Occipital lobe (tissue), 2 donors: ENCODE measurements around the genes RNASEH2A and MAST1.

DNA sequence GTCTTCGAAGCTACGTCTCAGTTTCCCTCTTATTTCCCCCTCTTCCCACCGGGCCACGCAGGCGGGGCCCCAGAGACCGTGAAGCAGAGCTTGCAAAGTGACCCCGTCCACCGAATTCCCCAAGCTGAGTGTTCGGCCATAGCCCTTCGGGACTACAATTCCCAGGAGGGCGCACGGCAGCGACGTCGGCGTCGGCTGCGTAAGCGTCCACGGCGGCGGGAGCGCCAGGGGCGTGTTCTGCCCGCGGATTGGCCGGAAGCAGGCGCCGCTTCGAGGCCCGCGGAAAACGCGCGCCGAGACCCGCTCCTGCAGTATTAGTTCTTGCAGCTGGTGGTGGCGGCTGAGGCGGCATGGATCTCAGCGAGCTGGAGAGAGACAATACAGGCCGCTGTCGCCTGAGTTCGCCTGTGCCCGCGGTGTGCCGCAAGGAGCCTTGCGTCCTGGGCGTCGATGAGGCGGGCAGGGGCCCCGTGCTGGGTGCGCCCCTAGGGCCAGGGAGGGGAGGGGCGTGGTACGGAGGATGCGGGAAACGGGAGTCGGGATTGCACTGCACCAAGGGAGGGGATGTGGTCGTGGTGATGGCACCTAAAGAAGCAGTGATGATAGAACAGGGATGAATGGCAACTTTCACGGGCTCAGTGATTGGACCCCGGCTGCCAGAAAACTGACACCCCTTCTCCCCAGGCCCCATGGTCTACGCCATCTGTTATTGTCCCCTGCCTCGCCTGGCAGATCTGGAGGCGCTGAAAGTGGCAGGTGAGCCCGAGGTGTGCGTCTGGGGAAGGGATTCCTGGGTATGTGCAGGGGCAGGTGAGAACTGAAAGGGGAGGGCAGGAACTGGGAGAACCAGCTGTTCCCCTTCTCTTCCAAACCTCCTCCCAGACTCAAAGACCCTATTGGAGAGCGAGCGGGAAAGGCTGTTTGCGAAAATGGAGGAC is at the start of gene RNASEH2A:
RNASEH2A (plus strand) TSS at position 261 of the 938 bp plus-strand sequence.
- RAMPAGE, long total RNA: no peak

- RAMPAGE, long total RNA: no peak
Observed at GRCh38 chr19:12828383-12828930, 5.9 kb downstream of the RTBDN start.

DNA sequence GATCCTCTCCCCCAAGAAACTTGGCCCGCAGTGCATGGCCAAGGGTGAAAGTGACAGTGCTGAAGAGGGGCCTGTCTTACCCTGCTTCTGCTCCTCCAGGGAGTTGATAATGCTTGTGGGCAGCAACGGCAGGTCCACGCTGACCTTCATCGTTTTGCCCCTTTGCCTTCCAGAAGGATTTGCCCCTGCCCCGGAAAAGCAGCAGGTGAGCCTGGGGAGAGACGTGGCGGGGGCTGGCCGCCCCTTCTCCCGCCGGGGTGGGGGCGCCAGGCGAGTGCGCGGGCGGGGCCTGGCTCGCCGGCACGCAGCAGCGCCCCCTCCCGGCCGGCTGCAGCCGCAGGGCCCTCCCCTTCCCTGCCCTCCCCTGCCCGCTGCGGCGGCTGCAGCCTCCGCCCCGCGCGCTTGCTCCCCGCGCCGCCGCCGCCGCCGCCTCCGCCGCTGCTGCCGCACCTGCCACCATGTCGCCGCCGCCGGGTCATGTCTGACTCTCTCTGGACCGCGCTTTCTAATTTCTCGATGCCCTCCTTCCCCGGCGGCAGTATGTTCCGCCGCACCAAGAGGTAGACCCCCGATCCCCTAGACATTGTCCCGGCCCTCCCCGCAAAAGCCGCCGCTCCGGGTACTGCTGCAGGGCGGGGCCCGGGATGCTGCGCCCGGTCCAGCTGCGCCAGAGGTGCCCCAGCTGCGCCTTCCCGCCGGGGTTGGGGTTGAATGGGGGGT is at the start of gene MAST1:
MAST1 (plus strand) TSS at position 420 of the 720 bp plus-strand sequence.
- RAMPAGE, long total RNA: no peak

GRCh38 chr19:12867396-12867861 is 13.8 kb downstream of the DNASE2 start:
- RAMPAGE, long total RNA: no peak

DNA sequence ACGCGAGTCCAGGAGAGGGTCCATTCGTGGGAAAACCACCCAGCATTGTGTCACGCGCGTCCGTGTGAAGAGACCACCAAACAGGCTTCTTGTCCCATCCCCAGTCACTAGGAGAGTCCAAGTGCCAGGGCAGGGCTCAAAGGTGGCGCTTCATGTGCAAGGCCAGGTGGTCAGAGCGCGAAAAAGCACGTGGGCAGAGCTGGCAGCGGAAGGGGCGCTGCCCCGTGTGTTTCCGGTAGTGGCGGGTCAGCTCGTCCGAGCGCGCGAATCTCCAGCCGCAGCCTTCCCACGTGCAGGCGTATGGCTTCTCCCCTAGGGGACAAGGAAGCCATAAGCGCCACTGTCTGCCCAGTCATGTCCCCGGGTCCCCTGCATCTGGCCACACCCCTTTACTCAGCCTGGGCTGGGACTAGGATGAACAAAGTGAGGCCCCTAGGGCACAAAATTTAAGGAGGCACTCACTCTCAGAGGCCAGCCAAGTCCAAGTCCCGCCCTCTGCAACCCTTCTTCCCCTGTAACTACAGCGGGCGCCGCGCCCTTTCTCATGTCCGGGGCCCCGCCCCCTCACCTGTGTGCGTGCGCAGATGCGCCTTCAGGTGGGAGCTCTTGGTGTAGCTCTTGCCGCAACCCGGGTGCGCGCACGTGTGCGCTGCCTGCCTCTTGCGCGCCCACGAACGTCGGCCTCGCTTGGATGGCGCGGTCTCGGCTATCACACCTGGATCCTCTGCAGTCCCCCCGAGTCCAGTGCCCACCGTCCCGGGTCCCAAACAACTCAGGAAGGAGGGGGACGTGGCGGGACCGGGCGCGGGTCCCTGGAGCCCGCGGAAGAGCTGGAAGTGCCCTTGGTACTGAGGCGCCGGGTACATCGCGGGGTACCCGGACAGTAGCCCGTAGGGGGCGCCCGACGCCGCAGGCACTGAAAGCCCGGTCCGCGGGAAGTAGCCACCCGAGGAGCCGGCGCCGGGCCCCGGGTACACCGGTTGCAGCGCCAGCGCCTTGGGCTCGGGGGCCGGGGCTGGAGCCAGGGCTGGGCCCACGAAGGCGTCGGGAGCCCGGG is 1.9 kb downstream of the KLF1 start:
- RAMPAGE, long total RNA: no peak

DNA sequence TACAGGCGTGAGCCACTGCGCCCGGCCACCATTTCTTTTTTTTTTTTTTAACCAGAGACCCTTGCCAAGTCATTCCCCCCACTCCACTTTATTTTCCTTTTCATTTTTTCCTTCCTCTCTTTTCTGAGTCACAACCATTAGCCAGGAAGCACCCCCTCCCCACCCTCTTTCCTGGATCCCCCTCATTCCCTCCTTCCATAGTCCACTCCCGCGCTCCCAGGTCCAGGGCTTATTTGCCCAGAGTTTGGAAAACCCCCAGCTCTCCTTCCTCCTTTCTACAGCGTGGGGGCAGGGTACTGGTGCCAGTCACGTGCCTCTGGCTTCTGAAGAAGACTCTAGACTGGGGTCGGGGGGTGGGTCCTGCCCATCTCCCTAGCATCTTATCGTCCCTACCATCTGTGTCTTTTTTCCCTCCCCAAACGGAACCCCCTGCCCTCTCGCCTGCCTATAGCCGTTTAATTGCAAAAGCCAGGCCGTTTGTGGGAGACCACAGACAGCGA is 1.1 kb upstream of the CALR start:
- RAMPAGE, long total RNA: no peak

DNA sequence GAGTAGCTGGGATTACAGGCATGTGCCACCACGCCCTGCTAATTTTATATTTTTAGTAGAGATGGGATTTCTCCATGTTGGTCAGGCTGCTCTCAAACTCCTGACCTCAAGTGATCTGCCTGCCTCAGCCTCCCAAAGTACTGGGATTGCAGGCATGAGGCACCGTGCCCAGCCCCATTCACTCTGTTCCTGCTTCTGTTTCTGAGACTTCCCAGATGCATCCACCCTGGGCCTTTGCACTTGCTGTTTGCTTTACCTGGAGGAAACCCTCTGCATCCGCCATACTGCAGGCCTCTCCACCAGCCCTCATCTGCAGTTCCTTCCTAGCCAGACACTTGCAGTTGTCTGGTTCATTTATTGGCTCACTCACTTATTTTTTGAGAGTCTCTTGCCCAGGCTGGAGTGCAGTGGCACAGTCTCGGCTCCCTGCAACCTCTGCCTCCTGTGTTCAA is 5.4 kb downstream of the GADD45GIP1 start:
- RAMPAGE, long total RNA: no peak

DNA sequence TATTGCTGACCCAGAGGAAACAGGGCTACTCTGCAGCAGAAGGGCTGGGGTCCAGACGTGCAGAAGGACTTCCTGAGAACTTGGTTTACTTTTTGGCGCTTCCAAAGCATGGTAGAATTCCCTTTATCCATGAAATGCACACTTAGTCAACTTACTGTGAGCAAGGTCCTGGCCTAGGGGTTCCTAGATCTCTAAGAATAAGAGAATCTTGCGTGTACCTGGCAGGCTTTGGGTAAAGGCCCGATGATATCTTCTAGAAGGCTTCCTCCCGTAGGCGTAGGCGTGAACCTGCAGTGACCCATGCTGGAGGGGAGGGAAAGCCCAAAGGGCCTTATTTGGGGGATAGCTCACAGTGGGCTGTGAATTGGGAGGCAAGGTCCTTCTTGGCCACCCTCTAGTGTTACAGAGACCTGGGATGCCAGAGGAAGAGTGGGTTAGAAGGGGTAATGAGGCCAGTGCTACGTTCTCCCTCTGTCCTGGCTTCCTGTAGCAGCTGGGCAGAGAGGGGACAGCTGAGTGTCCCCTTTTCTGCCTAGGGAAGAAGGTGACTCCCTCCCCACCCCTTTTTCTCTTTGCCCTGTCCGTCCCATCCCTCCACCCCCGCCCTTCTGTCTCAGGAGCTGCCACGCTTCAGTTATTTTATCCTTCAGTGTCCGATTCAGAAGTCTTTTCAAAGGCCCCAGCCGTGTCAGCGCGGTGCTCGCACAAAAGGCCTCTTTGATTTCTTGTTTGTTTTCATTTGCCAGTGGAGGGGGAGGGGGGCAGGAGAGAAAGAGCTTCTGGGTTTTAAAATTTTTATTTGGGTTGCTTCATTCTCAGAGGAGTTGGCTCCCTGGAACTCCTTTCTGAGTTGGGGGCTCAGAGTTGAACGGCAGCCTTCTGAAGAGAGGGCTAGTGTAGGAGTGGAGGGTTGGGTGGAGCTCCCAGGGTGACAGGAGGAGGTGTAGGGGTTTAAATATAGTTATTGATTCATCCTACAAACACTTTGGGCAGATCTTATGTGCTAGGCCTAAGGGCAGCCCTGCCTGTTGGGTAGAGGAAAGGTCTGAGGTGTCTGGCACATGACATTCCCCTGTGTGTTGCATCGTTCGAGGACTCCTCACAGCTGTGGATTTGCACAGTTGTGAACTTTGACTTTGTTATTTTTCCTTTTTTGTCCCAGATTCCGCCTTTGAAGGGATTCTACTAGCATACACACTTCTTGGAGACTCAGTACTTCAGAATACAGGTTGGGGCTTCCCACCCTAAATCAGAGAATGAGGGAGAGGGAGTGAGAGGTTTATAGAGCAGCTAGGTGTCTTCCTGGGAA is 36.6 kb downstream of the NFIX start:
- RAMPAGE, long total RNA: no peak

DNA sequence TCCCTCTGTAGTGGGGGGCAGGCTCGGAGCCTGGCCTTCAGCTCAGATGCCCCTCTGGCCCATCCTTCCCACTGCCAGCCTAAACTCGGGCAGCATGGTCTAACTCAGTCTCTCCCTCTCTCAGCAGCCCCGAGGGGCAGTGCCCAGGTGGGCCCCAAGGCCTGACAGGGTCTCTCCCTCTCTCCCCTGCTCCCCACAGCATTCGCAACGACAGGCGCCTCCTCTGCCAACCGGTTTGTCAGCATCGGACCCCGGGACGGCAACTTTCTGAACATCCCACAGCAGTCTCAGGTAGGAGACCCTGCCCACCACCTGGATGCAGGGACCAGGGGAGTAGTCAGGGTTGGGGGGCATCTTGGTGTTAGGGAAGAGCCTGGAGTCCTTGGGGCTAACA is 12.6 kb downstream of the LYL1 start:
- RAMPAGE, long total RNA: no peak

- RAMPAGE, long total RNA: no peak
Observed at GRCh38 chr19:13098260-13098792, 4.3 kb downstream of the LYL1 start.

DNA sequence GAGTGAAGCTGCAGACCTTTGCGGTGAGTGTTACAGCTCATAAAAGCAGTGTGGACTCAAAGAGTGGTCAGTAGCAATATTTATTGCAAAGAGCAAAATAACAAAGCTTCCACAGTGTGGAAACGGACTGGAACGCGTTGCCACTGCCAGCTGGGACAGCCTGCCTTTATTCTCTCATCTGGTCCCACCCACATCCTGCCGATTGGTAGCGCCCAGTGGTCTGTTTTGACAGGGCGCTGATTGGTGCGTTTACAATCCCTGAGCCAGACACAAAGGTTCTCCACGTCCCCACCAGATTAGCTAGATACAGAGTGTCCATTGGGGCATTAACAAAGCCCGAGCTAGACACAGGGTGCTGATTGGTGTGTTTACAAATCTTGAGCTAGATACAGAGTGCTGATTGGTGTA is 35.8 kb downstream of the IER2 start:
- RAMPAGE, long total RNA: no peak

DNA sequence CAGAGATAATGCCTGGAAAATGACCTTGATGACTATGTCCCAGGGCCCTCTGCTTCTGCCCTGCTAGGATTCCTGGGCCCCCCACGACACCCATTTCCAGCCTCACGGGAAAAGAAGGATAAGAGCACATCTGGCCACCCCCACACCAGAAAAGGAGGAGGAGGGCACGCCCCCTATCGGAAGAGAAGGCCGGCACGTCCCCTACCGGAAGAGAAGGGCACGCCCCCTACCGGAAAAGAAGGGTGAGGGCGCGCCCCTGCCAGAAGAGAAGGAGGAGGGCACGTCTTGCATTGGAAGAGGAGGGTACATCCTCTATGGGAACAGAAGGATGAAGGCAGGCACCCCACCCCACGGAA is 84.3 kb downstream of the IER2 start:
- RAMPAGE, long total RNA: no peak

GRCh38 chr19:13339899-13340395 is 166.3 kb downstream of the CACNA1A start:
- RAMPAGE, long total RNA: no peak

- RAMPAGE, long total RNA: no peak
Observed at GRCh38 chr19:13621514-13621825, 115.2 kb upstream of the CACNA1A start.

DNA sequence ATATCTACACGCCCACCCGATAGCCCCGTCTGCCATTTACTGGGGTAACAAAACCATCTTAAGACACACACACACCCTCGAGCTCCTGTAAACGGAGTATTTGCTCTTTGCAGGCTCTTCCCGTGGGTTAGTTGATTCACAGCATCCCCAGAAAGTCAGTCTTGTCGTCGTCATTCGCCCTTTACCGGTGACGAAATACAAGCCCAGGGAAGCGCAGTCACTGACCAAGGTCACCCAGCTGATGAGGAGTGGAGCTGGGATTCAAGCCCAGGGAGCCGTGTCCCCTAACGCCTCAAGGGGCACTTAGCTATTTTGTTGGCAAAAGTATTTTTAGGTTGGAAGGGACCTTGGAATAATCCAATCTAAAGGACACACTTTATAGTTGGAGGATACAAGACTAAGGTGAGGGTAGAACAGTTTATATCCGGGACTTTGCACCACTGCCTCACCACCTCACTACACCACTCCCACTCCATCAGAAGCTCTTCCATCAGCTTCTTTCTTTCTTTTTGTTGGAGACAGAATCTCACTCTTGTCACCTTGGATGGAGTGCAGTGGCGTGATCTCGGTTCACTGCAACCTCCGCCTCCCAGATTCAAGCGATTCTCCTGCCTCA is 919 bp downstream of the YJU2B start:
- RAMPAGE, long total RNA: no peak

GRCh38 chr19:13758788-13759314 is 5.5 kb upstream of the MRI1 start:
- RAMPAGE, long total RNA: no peak

DNA sequence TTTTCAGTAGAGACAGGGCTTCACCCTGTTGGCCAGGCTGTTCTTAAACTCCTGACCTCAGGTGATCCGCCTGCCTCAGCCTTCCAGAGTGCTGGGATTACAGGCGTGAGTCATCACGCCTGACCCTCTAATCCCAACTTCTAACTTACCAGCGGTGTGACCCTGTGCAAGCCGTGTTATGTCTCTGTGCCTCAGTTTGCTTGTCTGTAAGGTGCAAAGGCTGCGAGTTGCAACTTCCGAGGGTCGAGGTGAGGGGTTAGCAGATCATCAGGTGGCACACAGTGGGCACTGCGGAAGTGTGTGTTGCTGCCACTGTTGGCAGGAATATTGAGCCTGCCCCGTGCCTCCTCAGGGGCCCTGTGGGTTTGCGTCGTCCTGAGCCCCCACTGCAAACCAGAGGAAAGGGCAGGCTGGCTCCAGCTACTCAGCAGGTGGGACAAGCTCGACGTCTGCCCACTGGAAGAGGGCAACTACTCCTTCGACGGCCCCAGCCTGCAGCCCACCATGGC is 17.5 kb downstream of the ZSWIM4 start:
- RAMPAGE, long total RNA: no peak

DNA sequence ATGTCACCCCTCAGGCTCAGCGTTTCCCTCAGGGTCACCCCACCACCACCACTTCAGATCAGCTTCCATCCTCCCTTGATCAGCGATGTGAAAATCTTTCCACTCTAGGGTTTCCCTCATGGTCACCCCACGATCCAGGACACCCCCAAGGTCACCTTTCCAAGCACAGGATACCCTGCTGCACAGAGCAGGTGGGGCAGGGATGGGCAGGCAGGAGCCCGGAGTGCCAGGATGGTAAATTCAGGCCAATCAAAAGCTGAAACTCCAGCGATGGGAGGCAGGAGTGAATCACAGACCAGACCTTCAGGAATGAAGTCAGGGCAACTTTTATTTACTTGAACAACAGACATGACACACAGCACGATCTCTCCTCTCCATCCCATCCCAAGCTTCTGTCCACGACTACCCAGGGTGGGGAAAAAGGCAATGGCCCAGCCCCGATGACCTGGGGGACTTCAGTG is 39.0 kb downstream of the ZSWIM4 start:
- RAMPAGE, long total RNA: no peak

GRCh38 chr19:13836532-13837341 is 40.2 kb upstream of the NANOS3 start:
- RAMPAGE, long total RNA: no peak

- RAMPAGE, long total RNA: no peak
Observed at GRCh38 chr19:13838703-13839446, 38.1 kb upstream of the NANOS3 start.